Measurements from ENCODE around the genes NAMPT and CCDC71L.

GRCh38 chr7:105924887-105925279, 38.2 kb upstream of the CDHR3 start:
- PRO-cap, result no peak

GRCh38 chr7:105934779-105935111, 28.3 kb upstream of the CDHR3 start:
- PRO-cap, result no peak

DNA sequence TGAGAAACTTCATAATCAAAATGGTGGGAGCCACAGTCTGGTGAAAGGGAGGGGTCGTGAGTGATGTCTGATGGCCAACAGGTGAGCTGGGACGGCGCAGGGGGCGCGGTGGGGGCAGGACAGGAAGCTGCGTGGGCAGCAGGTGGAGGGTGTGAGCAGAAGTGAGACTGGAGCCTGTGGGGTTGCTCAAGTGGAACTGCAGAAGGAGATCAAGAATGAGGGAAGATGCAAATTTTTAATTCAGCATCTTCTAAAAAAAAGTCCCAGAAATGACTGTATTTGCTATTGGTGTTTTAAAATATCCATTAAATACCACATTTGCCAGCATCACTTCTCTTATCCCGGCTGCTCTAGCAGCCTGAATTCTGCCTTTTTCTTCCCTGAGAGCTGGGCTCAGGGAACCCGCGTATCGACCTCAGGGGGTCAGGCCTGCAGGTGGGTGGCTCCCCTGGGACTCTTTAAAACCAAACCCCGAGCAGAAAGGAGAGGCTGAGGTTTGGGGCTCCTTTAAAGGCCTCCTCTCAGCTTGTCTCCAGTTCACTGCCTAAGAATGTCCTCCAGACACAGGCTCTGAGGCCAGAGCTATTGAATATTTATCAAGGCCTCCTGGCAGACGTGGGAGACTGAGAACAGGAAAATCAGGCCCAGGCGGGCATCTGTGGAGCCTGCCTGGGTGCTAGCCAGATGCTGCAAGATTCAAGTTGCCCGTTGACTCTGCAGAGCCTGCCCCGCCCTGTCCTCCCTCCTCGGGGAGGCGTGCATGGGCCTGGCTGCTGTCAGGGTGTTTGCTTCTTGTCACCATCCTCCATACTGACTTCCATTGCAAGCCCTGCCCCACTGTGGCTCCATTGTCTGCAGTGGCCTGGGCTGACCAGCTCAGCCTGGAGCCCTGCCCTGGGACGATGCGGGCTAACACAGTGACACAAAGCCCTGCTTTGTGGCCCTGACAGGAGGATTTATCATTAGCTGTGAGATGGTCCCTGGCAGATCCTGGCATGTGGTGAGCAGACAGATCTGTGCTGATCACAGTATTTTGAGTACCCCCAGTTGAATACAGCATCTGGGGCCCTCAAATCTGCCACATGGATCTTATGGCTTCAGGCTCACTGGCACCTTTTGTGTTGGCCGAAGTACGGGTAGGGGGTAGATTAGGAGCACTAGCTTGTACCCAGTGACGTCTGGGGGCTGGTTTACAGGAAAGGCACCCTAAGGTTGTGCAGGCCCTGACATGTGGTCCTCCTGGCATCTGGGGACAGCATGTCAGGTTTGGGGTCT, 53.7 kb downstream of the SYPL1 start:
- PRO-cap, result no peak

- PRO-cap, result no peak
These were observed 47.0 kb downstream of the SYPL1 start for GRCh38 chr7:106064822-106065779.

- PRO-cap, result no peak
These were observed 84.9 kb downstream of the NAMPT start for GRCh38 chr7:106199809-106200259.

GRCh38 chr7:106251314-106251747, 33.5 kb downstream of the NAMPT start:
- PRO-cap, result no peak

DNA sequence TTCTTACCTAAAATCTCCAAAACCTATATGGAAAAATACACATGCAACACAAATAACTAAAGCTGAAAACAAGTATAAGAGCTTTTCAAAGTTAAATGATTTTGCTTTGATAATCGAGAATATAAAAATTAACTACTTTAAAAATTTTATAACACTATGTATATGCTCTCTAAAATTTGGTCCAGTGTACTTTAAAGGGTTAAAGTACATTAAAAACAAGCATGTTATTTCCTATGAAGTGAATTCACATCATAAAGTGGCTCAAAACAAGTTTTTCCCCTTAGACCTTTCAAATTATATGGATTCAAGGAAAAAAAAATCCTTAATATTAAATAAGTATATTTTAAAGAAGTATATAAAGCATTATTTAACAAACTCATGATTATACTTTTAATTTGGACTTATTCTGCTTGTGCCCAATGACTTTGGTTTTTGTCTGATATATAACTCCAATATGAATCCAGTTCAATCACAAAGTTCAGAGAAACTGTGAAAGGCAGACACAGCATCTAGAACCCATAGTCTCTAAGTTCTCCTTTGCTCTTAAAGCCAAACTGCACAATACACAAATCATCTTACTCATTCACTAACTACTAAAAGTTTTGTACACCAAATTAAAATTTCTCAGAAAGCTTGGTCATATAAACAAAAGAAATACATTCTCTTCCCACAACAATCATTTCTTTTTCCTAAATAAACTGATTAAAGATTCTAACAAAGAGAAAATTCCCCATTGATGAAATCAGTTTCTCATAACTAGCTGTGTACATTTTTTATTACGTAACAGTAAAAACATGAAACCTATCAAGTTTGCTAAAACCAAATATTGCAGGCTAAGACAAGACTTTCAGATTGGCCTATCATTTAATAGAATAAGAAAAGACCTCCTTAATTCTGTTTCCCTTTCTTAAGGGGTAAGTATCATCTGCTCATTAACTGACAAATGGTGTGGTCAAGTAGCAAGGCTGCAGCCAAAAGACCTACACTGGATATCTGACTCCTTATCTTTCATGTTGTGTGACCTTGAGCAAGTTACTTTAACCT, 22.8 kb downstream of the NAMPT start:
- PRO-cap, result no peak

- PRO-cap, result no peak
These were observed 20.5 kb downstream of the NAMPT start for GRCh38 chr7:106264296-106264679.

GRCh38 chr7:106284739-106285340, at the start of gene NAMPT:
TSS of gene NAMPT (minus strand) at chr7:106284983.
- PRO-cap, result bidirectional peak, plus-strand start at chr7:106285208, minus-strand start at chr7:106284950

- PRO-cap, result no peak
These were observed 80.5 kb upstream of the NAMPT start for GRCh38 chr7:106365171-106365886.

DNA sequence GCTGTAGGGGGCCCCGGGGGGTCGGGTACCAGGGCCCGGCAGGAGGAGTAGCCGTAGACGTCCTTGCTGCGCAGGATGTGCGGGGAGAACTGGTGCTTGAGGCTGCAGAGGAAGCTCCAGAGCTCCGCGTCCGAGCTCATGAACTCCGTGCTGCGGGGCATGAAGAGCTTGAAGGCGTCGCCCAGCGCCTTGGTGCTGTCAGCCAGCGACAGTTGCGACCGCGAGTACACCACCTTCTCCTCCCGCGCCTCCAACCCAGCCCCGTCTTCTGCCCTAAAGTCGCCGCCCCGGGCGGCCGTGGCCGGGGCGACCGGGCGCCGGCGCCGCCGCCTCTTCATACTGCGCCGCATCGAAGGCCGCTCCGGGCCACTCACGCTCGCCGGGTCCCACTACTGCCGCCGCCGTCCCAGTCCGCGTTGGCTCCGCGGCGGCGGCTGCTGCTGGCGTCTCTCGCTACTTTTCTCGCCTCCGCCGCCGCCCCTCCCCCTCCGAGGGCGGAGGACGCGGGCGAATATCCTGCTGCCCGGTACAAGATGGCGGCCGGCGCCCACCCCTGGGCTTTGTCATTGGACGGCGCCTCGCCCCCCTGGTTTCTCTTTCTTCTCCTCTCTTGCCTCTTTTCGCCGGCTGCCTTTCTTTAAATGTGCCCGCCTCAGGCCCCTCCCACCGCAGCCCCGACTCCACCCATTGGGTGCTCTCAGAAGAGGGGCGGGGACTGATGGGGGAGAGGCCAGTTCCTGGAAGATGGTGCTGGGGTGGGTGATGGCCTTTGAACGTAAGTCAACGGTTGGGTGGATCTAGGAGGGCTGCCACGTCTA, at the start of gene CCDC71L:
Gene CCDC71L, minus strand, starts transcription at position 612 of the 818 bp plus-strand sequence.
- PRO-cap, result bidirectional peak, plus-strand start at position 54 of the sequence, minus-strand start outside the sequence; bidirectional peak, plus-strand start at position 733 of the sequence, minus-strand start at position 612 of the sequence

DNA sequence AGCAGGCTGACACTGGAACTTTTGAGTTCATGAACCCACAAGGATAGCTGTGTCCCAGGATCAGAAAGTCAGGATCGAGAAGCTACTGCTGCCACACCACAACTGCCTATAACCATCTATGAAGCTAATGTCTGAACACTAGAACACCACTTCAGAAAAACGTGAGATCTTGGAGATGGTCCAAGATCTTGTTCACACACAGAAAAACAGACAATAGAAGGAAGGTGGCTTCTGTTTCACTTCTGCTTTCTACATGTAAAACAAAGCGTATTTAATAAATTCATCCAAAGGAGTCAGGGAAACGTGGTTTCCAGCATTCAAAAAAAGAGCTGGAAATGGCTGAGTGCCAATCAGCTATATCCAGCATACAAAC, 70.2 kb upstream of the CCDC71L start:
- PRO-cap, result bidirectional peak, plus-strand start at position 287 of the sequence, minus-strand start at position 120 of the sequence

- PRO-cap, result no peak
These were observed 7.1 kb downstream of the PIK3CG start for GRCh38 chr7:106871832-106872848.

DNA sequence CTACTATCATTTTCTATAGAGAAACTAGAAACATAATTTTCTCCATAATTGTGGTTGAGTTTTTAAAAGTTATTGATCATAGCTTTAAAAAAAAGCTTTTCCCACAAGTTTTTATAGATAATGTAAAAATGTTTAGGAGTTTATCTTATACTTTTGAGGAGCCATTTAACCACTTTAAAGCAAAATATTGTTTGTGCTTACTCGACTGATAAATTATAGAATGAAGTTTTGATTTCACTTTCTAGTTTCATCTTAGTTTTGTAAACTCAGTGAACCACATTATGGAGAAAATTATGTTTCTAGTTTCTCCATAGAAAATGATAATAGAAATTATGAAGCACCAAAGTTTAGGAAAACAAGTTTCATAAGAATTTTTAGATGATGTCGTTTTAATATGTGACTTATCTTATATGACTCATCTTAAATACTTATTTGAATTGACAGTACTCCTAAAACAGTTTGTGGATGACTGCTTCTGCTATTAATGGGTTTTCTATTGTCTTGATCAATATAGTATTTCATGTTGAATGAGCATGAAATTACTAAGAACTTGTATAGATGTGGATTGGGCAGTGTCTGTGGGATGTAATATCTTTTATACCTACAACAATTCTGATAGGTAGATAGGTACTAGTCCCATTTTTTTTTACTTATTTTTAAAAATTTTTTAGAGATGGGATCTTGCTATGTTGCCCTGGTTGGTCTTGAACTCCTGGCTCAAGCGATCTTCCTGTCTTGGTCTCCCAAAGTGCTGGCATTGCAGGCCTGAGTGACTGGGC, 3.5 kb downstream of the HBP1 start:
- PRO-cap, result no peak

DNA sequence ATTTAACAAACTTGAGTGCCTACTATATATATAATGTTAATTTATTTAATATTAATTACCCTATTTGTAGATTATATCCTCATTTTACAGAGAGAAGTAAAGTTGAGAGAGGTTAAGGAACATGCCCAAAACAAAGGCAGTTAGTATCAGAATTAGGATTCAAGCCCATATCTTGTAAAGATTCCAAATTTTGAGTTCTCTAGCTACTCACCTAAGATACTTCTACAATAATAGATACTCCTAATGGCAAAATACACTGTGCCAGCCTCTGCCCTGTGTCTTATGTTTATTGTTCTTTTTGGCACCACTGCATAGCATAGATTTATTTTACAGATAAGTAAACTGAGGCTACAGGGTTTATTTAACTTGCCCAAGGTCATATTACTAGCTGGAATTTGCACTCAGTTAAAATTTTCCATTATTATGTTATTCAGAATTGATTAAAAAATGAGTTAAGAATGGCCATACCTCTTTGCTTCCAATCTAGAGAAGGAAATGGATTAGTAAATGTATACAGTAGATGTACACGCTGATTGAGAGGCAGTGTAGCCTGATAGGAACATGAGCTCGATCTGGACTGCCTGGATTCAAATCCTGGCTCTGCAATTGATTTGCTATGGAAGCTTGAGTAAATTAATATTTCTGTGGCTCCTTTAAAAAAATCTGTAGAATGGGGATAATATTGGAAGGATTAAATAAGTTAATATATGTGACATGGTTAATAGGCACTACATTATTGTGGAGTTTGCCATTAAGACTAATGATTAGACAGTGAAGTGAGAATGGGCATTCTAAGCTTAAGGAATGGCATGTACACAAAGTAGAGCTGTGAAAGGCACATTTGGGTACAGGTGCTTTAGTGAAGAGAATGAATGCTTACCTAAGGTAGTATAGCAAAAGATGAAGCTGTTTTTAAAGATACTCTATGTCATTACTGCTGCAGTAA, 24.7 kb downstream of the HBP1 start:
- PRO-cap, result no peak

DNA sequence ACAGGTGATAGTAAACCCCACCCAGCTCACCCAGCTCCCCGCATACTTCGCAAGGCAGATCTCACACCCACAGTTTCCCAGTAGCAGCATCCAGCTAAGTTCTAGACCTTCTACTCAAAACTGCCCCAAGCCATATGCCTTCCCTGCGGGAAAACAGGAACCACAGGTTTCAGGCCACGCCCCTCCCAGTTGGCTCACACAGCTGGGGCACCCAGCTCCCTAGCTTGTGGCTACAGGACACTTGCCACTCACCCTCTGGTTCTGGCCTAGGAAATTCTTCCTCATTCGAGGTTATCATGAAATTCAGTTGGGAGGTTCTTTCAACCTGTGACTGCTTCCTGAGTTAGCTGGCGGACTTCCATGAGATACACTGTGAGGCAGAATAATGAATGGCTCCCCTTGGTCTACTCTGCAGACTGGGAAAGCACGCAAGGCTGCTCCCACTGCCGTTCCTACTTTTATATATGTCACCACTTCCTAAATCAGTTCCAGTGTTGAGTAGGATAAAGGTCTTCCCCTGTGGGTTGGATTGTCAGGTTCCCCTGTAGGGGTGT, 36.8 kb downstream of the GPR22 start:
- PRO-cap, result no peak

DNA sequence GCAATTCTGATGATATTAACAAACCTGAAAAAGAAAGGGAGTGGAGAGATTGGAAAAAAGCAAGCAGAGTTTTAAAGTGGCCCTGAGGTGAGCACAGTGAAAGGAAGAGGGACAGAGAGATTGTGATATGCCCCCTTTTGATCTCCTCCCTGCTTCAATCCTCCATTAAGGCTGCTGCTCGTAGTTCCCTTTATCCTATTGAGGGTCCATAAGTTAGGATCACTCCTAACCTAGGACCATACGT, 24.6 kb downstream of the SLC26A4 start:
- PRO-cap, result no peak

DNA sequence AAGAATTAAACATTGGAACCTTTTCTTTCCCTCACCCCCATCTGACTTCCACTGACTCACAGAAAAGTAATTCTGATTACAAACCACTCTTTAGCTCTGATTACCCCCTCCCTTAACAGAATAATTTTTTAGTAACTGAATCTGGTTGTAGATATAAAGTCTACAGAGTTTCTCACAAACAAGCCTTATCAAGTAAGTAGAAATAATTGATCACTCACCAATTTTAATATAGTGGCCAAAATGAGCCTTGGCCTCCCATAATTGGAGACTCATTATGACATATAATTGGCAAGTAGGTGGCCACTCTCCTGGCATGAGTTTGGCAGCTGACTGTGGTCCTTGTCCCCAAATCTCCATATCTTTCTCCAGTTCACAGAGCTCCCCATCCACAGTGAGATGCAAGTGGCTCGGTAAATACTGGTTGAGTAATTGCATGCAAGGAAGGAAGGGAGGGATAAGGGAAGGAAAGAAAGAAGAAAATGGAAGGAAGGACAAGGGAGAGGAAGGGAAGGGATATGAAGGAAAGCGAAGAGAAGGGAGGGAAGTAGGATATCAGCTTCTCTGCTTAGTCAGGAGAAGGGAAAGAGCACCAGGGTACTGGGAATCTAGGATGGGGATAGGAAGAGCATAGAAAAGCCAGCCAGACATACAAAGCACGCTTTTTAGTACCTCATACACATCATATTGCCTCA, 32.2 kb downstream of the SLC26A4 start:
- PRO-cap, result no peak

- PRO-cap, result no peak
These were observed 38.2 kb downstream of the DLD start for GRCh38 chr7:107928833-107930032.

- PRO-cap, result no peak
These were observed 2.8 kb downstream of the LAMB1 start for GRCh38 chr7:108000198-108000593.

Data from NALM6 (cell line).